ENCODE data around the genes FIZ1, RFPL4AL1, ZNF787, ZNF582 and ZNF583.

DNA sequence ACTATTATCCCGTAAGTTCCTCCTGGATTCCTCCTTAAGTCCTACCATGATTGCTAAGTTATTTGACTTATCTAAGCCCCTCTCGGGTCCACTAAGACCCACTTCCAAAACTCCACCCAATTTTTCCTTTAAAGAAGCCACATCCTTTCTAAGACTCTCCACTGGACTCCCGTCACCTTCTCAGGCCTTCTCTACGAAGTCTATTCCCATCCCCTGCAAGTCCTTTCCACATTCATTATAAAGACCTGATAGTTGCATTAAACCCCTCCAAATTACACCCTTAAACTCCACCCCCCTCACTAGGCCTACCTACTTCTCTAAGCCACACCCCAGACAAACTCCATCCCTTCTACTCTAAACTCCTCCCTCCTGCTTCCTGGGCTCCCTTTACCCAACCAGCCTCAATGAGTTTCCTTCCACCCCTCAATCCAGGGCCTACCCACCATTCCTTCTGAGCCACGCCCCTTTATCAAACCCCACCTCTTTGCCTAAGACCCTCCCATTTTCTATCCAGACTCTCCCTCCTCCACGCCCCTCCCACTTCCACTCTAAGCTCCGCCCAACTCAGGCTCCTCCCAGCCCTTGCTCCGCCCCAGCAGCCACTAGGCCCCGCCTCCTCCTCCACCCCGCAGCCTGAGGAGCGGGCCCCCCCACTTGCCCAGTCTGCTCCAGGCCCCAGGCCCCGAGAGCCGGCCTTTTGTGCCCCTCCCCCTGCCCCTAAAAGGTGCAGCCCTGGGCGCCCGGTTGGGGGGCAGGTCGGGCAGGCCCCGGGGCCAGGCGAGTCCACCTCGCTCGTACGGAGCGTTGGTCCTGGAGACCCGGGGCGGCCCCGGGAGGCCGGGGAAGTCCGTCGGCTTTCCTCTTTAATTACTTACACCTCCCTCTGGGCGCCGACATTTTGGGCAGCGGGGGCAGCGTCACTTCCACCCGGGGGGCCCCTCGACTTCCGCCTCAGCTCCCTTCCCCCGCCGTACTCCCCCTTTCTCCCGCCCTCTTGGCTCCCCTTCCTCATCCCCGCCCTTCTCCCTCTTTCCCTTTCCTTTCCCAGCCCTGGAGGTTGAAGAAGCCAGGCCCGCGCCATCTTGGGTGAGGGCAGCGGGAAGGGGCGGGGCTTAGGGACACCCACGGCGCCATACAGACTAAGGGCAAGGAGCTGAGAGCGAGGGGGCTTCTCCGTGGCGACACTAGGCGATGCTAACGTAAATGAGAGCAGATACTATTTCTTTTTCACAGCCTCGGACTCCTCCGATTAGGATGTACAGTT is at the start of gene FIZ1:
Gene FIZ1 (minus strand): TSS at position 919 of the 1,264 bp plus-strand sequence.
- RRBS, result 2% methylated on average over 16 of the region's 52 CpGs

- RRBS, result no CpG with 5 or more reads among the region's 8 CpGs
These were observed 2.3 kb downstream of the ZNF865 start for GRCh38 chr19:55607552-55608349.

- RRBS, result 96% methylated on average over 2 of the region's 28 CpGs
These were observed 7.3 kb downstream of the ZNF784 start for GRCh38 chr19:55616797-55617723.

DNA sequence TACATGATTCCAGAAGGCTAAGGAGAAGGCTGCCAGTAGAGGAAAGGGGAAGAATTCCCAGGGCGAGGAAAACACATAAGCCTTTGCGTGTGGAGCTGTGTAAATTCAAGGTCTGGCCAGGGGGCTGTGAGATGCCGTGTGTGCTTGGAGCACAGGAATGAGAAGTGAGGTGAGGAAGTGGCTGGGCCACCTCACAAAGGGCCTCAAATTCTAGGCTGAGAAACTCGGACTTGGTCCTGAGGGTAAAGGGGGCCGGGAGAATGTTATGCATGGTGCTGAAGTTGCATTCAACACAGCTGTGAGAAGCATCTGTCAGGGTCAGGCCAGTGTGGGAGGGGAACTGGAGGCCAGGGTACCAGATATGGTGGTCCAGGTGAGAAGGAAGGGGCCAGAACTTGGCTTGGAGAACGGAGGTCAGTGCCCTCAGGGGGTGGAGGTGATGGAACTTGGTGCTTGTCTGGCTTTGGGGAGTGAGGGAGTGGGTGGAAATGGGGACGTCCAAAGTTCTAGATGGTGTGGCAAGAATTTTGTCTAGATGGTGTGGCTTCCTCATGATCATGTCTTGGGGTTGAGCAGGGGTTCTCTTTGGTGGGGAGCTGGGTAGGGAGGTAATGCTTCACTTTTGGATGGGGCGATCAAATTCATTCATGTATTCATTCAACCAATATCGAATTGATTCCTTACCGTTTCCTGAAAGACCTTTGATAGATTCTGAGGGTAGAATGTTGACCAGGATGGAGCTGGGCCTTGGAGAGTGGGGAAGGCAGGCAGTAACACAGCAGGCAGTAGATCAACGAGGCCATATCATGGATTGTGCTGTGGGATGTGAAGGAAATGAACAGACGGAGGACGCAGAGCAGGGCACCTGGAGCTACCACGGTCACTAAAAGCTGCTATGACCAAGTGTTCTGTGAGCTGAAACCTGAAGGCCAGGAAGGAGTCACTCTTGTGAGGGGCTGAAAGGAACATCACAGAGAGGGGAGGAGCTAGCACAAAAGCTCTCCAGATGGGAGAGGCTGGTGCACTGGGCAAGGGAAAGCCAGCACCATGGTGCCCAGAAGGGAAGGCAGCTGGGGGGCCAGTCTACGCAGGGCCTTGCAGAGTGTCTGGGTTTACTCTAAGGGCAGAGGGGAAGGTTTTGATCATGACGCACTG is 4.5 kb upstream of the ZNF580 start:
- RRBS, result no CpG with 5 or more reads among the region's 16 CpGs

GRCh38 chr19:55643833-55644128 is 332 bp downstream of the ZNF581 start:
- RRBS, result 4% methylated on average over 15 of the region's 20 CpGs

- RRBS, result no CpG with 5 or more reads among the region's 5 CpGs
These were observed 733 bp upstream of the CCDC106 start for GRCh38 chr19:55647323-55647634.

- RRBS, result no CpG with 5 or more reads among the region's 17 CpGs
These were observed 2.5 kb downstream of the U2AF2 start for GRCh38 chr19:55657191-55657809.

DNA sequence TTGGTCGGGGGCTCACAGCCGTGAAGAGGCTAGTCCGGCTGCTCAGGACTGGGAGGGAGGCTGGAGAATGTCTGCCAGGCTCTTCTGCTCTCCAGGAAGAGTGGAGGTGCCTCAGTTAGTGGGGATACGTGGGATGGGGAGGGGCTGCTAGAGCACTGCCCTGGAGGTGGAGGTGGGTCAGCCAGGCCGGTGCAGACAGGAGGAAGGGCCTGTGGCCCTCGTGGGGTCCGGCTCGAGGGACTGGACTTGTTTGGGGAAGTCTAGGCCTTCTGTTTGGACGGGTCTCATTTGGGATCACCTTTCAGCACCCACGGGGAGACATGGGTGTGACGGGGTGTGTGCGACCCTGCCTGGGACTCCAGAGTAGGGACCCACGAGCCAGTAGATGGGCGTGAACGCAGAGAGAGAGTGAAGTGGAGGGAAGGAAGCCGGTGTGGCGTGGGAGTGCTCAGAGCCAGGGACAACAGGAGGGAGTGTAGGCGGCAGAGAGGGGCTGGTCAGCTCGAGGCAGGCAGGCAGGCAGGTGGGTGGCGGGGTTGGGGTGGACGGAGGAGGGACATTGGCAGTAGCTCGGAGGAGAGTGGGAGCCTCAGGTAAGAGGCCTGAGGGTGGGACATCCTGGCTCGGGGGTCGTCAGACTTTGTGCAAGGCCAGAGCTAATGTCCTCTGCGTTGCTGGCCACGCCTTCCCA is 11.4 kb downstream of the EPN1 start:
- RRBS, result no CpG with 5 or more reads among the region's 26 CpGs

DNA sequence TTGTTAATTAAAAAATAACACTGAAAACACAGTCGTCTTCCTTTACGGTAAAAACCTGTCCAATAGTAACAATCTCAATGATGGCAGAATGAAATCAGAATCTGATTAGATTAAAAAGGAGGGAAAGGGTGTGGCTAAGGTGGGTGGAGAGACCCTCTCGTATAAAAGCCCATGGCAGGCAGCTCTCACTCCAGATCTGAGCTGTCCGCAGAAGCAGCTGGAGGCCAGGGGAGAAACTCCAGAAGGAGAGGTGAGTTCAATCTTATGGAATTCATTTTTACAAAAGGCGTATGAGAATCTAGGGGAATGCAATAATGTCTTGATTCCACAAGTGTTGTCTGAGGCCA is at the start of gene RFPL4AL1:
Gene RFPL4AL1 (plus strand): TSS at position 193 of the 347 bp plus-strand sequence.
- RRBS, result no CpG with 5 or more reads among the region's 5 CpGs

DNA sequence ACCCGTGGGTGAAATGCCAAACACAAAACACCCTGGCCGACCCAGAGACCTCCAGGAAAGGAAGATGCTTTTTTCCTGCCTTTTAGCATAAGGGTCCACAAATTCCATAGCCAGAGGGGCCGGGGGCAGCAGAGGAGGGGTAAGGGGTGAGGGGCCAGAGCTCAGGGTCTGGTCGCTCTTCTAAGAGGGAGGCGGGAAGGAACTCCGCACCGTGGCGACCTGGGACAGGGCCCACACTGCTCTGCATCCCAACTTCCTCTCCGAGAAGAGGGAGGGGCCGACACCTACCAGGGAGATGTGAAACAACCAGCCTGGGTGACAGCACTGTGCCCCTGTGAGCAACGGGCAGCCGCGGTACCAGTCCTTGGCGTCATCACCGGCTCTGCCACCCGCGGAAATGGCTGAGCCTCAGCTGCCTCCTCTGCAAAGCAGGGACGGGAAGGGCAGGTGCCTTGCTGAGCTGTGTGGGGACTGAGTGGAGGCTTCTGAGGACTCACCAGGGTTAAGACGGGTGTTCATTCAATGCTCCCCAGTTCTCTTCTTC is 9.6 kb downstream of the ZNF787 start:
- RRBS, result no CpG with 5 or more reads among the region's 19 CpGs

- RRBS, result 69% methylated on average over 10 of the region's 18 CpGs
These were observed 1.6 kb downstream of the ZNF787 start for GRCh38 chr19:56119400-56120053.

- RRBS, result 2% methylated on average over 67 of the region's 119 CpGs
These were observed at the start of gene ZNF787 for GRCh38 chr19:56120816-56121799. Gene ZNF787, minus strand, starts transcription at chr19:56121295.

- RRBS, result 83% methylated on average over 2 of the region's 11 CpGs
These were observed 7.2 kb upstream of the ZNF444 start for GRCh38 chr19:56133786-56134374.

DNA sequence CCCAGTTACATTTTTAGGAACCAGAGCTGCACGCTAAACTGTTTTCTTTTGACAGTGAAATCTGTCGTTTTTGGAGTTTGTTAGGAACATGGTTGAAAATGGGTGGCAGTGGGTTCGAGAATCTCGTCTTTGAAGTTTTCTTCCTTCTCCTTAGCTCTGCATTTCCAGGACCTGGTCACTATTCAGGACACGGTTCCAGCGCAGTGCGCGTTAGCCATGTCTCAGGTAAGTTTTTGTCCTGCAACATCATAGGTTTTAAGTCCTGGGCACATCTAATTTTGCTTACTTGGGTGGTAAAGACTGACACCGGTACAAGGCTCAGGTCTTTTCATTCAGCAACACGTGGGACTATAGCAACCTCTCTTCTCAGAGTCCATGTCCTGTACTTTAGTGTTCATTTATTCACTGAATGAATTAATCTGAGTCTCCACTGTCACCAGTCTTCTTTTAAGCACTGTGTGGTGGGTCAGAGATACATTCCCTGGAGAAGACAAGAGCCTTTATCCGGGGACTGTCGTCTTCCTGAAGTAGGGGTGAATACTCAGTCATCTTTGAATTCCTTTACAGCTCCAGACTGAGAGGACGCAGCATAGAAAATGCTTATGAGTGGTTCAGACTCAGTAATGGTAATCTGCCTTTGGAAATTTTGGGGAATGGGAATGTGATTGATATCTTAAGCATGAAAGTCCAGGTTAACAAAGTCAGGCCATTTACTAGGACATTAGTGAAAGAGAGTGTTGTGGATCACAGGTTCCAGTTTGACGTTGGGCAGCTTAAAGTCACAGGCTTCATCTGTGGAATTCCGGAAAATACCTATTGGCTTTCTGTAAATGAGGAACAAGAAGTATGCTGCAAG is 24.4 kb downstream of the ZNF582 start:
- RRBS, result no CpG with 5 or more reads among the region's 15 CpGs

DNA sequence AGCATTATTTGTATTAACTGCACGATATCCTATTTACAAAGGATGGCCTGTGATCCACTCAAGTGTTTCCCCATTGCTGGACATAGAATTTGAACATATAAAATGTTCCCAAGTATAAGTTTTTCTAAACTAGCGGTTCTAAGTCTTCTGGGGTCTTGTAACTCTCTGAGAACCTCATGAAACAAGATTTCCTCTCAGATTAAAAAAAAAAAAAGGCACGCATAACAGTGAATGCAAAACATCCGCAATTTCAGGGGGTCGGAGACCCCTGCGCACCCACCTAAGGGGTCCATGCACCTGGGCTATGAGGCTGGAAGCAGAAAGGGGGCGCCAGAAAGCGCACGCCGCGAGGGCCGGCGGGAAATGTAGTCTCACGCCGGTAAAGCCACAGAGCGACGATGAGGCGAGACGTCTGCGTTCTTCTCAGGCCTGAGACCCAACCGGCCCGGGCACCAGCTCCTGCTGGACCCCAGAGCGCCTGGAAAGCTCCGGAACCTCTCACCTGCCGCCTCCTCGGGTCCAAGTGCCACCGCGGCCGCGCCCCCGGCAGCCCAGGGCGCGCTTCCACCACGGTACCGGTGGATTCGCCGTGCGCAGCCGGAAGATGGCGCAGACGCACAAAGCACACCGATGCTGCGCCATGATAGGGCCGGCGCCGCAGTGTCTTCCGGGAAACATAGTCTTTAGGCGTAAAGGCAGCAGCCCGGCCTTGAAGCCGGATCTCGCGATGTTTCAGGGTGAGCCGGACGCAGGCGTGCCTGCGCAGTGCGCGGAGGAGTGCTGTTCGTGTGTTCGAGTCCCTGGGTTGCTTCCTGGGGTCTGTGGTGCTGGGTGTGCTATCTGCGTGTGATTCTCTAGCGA is at the start of gene ZNF582:
Gene ZNF582 (minus strand): TSS at position 595 of the 861 bp plus-strand sequence.
- RRBS, result 13% methylated on average over 24 of the region's 62 CpGs

DNA sequence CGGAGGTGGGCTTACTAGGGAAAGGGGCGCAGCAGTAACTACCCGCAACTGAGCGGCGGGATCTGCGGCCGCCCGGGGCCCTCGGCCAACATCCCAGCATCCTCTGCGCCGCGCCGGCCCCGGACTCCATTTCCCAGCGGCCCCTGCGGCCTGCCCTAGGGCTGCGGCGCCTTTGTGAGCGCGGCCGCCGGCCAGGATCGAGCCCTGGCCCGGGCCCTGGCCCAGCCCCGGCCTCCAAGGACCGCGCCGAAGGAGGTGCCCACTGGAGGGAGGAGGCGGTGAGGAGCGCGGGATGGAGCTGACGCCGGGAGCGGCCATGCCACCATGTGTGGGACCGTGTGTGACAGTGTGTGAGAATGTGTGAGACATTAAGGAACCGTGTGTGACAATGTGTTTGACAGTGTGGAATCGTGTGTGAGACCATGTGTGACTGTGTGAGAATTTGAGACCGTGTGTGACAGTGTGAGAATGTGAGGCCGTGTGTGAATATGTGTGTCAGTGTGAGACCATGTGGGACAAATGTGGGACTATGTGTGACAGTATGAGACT is at the start of gene ZNF583:
Gene ZNF583 (plus strand): TSS at position 158 of the 549 bp plus-strand sequence.
- RRBS, result 2% methylated on average over 30 of the region's 39 CpGs

DNA sequence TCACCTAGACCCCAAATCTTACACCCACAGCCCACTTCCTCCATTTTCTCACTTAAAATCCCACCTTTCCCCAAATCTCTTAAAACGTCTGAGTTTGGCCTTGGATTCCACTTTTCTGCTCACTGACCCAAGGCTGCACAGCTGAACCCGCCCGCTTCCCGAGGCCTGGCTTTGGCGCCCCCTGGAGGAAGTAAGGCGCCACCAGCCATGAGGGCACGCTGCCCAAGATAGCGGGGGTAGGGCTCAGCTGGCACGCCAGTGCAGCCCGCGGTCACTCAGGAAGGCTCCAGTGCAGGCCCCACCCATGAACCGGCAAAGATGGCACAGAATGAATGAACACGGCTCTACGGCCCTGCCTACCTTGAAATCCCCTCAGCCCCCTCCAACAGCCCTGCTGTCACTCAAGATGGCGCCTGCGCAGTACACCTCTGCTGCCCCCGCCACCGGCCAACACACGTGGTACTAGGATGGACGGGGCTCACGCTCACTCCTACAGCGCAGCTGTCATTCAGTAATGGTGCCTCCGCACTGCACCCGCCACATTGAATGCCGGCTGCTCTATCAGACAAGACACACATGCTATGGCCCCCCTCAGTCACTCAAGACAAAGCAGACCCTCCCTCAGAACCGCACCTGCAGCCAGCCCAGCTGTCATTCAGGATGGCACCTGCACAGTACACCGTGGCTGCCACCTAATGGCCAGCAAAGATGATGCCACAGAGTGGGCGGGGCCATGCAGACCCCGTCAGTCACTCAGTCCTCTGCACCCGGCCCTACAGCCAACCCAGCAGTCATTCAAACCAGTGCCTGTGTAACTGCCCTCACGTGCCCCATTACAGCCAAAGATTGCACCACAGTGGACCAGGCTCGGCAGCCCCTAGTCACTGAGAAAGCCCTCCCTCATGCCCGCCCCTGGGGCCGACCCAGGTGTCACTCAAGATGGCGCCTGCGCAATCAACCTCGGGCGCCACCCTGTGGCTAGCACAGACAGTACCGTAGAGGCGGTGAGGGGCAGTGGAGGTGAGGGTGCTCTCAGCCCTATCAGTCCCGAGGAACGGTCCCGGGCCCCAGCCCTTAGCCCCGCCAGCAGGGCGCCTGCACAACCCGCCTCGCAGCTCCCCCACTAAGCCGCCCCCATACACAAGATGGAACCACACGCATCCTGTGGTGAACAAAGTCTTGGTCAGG is 2.7 kb downstream of the PEG3 start:
- RRBS, result 58% methylated on average over 6 of the region's 49 CpGs

DNA sequence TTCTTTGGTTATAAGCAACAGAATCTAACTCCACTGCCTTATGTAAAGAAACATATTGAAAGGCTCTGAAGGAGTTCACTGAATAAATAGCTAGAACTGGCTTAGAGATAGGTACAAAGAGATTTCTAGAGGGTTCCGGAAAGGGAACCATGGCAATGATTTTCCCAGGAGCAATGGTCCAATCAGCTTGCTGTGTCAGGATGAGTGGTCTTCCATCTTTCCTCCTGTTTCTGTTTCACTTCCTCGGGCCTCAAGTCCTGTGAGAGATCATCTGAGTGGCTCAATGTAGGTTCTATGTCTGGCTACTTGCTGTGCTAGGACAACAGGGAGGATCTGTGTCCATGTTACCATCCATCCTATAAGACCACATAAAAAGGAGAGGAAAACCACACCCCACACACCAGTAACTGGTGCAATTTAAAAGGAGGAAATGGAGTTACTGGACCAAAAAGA is 2.1 kb downstream of the AURKC start:
- RRBS, result no CpG with 5 or more reads among the region's 2 CpGs

DNA sequence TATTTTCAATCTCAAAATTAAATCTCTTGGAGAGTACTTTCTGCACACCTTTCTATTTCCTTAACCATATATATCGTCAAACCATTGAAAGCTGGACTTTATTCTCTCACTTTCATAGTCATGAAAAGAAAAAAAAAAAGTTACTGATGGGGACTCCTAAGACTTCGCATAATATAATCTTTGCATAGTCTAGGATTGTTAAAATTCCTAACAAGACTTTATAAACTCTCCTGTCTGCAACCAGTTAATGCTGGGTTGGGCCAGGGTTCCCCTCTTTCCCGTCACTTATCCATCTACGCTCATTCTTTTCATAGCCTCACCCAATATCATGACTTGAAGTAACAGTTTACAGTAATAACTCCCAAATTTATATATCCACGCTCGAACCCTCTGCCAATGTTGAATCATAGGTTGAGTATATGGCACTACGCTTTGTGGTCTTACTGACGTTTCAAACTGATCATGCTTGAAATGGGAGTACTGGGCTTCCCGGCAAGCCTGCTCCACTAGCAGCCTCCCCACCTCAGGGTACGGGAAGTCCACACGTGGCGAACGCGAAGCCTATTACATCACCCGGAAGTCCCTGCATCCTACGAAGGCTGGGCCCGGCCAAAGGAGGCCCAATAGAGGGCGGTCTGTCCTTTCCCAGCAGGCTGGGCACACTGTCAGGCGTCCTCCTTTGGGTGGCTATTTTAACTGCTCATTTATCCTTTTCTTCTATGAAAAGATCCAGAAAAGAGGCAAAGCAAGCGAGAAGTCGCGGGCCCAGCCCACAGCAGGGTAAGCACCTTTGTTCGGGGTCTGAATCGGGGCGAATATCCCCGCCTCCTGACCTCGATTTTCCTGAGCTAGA is 714 bp upstream of the ZNF460 start:
- RRBS, result 3% methylated on average over 6 of the region's 27 CpGs

- RRBS, result no CpG with 5 or more reads among the region's 3 CpGs
These were observed 12.8 kb downstream of the ZNF460 start for GRCh38 chr19:57292796-57293843.

All from HTR-8/SVneo (cell line).